Measurements from ENCODE around the genes PGA3, TKFC and SYT7.

DNA sequence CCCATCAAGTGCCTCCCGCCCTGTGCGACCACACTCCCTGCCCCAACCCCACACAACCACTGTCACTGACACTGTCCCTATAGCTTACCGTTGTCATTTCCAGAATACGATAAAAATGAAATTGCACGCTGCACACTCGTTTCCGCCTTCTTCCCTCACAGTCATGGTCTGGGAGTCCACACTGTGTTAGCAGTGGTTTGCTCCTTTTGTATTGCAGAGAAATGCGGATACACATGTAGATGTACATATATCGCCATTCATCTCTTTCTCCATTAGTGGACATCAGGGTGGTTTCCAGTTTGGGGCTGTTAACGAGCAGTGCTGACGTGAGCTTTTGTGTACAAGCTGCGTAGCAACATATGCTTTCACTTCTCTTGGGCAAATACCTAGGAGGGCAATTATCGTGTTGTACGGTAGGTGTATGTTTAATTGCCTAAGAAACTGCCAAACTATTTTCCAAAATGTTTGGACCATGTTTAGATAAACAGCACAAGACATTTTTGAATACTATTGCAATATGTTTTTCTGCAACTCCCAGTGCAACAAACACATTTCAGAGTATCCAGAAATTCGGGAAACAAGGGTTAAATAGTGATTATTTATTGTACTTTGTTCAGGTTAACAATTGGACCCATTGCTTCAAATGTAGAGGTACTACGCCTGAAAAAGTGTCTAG, 59.2 kb upstream of the CD5 start:
- RRBS: no CpG with 5 or more reads among the region's 16 CpGs

GRCh38 chr11:61066093-61066367, 36.3 kb upstream of the CD5 start:
- RRBS: no CpG with 5 or more reads among the region's 9 CpGs

DNA sequence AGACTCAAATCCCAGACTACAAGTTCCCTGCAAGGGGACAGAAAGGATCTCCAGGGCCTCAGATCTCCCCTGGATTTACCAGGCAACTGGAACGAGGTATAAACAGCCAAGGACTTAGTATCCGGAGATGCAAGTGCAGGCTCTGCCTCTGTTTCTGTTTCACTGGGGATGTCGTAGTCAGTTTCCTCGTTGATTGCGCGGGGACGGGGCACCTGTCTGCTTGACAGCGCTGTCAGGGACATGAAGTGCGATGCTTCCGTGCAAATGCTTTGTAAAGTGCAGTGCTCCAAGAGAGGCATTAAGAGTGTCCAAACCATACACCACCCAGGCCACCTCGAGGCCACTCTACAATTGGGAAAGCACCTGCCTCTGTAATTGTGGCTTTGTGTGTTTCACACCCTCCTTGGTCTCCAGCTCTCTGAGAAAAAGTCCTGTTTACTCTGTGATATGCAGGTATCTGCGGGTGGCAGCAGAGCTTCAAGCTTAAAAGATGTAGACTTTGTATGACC, 18.7 kb upstream of the CD5 start:
- RRBS: no CpG with 5 or more reads among the region's 12 CpGs

GRCh38 chr11:61114389-61114817, 12.1 kb downstream of the CD5 start:
- RRBS: no CpG with 5 or more reads among the region's 2 CpGs

DNA sequence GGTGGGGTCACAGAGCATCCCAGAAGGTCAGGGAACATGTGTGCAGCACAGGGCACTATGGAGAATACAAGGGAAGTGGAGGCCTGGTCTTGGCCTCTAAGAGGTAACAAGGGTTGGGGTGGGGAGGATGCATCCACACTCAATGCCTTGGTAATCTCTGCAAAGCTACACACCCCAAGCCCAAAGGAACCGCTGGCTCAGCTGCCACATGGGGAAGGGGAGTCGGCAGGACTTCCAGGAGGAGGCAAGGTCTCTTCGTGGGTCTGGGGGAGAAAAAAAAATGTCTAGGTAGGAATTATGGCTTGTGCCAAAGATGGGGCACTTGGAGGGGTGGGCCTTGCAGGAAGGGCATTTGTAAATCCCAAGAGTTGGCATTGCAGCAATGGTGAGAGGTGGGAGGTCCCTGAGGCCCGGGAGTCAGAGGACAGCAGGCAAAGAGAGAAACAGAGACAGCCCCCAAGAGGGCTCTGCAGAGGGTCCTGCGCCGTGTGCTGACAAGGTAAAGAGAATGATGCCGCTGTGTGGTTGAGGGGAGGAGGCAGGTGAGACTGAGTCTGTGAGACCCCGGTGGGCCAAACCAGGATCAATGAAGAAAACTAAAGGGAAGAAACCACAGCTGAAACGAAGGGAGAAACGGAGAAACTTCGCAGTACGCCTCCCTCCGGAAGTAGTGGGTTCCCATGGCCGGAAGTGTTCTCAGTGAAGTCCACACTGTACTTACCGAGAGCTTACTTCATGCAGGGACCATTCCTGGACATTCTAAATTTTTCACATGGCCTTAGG, 17.5 kb downstream of the CD5 start:
- RRBS: 89% methylated on average over 5 of the region's 15 CpGs

DNA sequence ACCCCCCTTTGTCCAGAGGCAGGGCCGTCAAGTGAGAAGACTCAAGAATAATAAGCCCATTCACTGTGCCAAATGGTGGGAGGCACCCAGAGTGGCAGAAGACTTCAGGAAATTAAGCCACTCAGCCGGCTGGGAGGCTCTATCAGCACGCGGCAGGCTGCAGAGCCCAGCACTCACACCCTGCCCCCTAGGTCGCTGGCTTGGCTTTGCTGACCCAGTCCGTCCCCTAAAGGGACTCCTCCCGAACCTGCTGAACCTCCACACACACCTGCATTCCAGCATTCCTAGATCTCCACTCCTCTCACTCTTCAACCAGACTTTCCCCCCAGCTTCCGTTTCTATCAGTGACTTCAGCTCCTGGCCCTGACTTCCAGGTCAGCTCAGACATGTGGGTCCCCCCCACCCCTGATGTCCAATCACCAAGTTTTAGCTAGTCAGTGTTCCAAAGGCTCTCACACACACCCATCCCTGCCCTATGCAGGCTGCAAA, 11.4 kb downstream of the VPS37C start:
- RRBS: no CpG with 5 or more reads among the region's 8 CpGs

DNA sequence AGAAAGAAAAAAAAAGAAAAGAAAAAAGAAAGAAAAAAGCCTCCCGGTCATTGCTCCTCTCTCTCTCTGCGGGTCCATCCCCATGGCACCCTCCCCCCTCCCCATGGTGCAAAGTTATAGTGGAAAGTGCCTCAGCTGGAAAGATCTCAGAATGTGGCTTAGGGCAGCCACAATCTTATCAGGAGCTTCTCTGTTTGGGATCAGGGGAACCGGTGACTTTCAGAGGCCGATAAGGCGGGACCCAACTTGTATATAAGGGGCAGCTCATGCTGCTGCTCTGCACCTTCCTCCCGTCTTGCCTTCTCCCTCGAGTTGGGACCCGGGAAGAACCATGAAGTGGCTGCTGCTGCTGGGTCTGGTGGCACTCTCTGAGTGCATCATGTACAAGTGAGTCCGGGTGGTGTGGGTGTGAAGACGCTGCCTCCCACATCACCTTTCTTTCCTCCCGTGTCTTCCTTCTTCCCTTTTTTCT, at the start of gene PGA3:
Gene PGA3 (plus strand): TSS at position 282 of the 472 bp plus-strand sequence.
- RRBS: no CpG with 5 or more reads among the region's 11 CpGs

GRCh38 chr11:61298763-61299322, 3.7 kb upstream of the VWCE start:
- RRBS: no CpG with 5 or more reads among the region's 5 CpGs

DNA sequence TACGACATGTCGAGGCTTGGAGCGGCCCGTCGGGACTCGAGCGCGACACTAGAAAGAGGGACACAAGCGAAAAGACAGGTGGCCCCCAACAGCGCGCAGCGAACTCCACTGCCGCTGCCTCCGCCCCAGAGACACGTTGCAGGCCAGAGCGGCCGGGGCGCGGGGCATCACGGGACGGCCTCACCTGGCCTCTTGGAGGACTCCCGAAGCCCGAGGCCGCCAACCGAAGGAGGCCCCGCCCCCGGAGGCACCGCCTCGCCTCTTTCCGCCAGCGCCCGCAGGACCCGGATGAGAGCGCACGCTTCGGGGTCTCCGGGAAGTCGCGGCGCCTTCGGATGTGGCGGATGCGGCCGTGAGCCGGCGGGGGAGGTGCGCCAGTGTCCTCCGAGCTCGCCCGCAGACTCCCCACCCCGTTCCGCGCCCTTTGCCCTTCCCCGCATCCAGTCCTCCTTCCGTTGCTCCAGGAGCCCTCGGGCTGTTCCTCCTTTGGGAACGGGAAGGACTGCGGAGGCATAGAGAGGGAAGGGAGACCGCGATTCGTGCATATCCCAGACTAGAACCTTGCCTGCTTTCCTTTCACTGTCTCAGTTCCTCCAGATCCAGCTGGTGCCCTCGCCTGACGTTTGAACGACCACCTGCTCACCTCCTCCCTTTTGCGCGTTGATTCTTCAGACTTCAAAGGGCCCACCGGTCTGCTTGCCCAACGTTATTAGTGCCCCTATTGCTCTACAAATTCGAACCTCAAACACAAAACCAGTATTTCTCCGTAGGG, at the start of gene TKFC:
Gene TKFC (plus strand): TSS at position 268 of the 772 bp plus-strand sequence.
- RRBS: under 1% methylated on average over 25 of the region's 70 CpGs

GRCh38 chr11:61437384-61438272, 7.7 kb downstream of the SDHAF2 start:
- RRBS: no CpG with 5 or more reads among the region's 15 CpGs

GRCh38 chr11:61477122-61477523, 3.8 kb upstream of the PPP1R32 start:
- RRBS: no CpG with 5 or more reads among the region's 8 CpGs

DNA sequence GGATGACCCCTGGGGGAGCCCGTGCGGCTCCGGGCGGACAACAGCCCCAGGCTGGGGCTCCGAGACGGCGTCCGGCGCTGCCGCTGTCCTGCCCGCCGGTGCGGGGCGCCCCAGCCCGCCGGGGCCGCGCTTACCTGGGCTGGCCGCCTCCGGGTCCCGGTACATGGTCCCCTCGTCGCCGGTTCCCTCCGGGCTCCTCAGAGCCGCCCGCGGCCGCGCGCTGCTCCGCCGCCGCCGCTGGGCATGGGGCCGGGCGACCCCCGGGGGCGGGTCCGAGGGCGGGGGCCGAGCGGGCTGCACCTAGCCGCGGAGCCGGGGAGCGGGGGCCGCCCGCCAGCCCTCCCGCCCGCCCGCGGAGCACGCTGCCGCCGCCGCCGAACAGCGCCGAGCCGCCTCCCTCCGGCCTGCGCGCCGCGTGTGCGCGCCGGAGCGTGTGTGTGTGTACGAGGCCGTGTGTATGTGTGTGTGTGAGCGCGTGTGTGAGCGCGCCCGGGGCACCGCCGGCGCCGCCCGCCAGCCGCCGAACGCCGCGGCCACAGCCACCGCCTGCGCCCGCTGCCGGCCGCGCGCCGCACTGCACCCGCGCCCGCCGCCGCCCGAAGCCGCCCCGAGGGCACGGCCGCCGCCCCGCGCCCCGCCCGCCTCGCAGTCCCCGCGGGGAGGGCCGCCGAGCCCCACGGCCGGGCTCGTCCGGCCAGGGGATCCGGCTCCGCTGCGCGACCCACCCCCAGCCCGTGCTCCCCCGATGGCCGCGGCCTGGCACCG, at the start of gene SYT7:
Gene SYT7 (minus strand): TSS at position 421 of the 765 bp plus-strand sequence.
- RRBS: 1% methylated on average over 65 of the region's 128 CpGs

GRCh38 chr11:61589807-61590300, 9.0 kb upstream of the SYT7 start:
- RRBS: no CpG with 5 or more reads among the region's 9 CpGs

- RRBS: no CpG with 5 or more reads among the region's 16 CpGs
These were observed 25.7 kb downstream of the FADS2 start for GRCh38 chr11:61853681-61854310.

GRCh38 chr11:61861469-61862278, 29.7 kb downstream of the FADS3 start:
- RRBS: no CpG with 5 or more reads among the region's 15 CpGs

DNA sequence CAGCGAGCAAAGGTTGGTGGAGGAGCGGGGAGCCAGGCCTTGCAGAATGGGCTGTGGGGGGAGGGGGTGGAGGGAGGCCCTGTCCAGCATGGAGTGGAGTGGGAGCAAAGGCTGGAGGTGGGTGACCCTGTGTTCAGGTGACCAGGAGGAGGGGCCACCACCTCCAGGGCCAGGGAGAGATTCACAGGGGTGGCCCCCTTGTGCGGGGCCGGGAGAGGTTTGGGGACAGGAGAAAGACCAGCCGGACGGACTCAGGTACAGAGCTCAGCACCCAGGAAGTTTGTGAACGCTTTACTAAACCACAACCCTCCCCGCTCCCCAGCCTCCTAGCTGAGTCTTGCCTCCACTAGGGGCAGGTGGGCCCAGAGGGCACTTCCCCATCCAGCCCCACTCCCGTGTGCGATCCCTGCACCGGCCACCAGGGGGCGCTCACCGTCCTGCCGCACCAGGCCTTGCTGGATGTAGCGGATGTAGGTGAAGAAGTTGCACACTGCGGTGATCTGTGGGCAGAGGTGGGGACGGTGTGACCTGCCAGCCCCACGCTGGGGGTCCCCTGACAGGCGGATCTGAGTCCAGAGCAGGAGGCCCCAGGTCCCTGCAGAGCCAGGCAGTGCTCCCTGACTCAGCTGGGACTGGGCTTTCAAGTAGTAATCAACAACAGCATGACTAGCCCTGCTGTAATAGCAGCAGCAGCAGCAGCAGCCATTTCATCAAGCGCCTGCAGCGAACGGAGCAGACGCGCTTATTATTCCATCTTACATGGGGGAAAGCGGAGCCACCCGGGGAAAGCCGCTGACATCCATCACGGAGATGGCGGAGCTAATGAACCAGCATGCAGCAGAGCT, 7.8 kb upstream of the FADS3 start:
- RRBS: 63% methylated on average over 4 of the region's 29 CpGs

GRCh38 chr11:61905319-61905671, 12.1 kb downstream of the RAB3IL1 start:
- RRBS: 91% methylated on average over 6 of the region's 10 CpGs

DNA sequence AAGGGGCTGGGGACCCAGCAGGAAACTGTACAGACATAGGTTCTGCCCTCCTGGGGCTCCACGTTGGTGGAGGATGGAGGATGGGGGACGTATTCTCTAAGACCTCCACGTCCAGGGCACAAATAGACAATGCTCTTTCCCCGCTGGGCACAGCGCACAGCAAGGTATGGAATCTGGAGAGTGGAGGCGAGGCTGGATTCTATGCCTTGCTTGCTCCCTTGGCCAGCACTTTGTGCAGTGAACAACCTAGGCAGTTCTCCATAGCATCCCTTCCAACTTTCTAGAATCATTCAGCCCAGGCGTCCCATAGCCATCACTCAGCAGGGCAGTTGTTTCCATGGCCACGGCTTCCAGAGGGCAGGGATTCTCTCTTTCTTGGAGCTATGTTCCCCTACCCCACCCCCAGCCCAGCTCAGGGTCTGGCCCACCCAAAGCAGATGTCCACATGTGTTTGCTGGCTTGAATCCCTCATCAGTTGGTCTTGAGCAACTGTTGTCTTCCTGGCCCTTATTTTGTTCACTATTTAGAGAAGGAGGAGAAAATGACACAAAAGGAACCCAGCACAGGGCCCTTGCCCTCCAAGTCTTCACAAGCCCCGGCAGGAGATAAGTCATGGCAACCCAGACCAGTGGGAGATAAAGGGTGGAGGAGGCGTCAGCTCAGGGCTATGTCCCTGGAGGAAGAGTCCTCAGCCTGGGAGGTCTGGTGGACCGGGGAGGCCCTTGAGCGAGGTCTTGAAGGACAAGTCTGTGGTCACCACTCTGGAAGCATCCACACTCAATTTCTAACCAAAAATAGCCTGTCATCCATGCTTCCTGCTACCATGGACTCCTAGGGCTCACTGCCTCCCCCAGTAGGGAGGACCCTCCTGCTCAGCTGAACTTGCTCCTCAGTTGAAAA, 1.4 kb upstream of the RAB3IL1 start:
- RRBS: 83% methylated on average over 1 of the region's 12 CpGs

- RRBS: under 1% methylated on average over 21 of the region's 26 CpGs
These were observed 159 bp upstream of the FTH1 start for GRCh38 chr11:61967680-61967905.

- RRBS: no CpG with 5 or more reads among the region's 17 CpGs
These were observed 7.8 kb upstream of the FTH1 start for GRCh38 chr11:61975027-61975795.

Data from BE2C (cell line).